Left lobe of liver (tissue), 1 donor: ENCODE measurements around the genes TSPAN4 and BRSK2.

- PRO-cap: no peak
Observed at GRCh38 chr11:833308-833876, 640 bp downstream of the CD151 start.

DNA sequence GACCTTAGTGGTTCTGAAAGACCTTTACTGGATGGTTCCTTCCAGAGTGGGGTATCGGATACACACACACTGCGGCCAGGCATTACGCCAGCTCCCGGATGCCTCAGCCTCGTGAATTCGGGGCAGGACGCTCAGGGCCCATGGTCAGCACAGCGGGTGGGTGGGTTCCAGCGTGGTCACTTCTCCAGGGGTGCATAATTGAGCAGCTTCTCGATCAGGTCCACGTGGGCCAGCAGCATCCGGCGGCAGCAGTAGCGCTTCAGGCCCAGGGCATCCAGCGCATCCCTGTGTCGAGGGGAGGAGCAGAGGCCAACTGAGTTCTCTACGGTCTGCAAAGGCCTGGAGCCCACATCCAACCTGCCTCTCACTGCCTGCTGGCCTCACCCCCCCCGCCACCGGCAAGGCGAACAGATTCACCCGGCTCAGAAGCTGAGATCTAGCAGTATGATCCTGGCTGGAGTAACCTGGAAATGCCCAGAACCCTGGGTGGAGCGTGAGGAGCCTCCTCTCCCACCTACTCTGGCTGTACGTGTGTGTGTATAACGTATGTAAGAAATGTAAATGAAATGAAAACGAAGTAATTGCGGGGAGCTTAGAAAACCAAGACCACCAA is 2.0 kb downstream of the POLR2L start:
- PRO-cap: no peak

- PRO-cap: bidirectional peak, plus-strand start at chr11:842869, minus-strand start at chr11:842529
Observed at GRCh38 chr11:842624-843553, at the start of gene TSPAN4. TSS of gene TSPAN4 (plus strand) at chr11:842852.

DNA sequence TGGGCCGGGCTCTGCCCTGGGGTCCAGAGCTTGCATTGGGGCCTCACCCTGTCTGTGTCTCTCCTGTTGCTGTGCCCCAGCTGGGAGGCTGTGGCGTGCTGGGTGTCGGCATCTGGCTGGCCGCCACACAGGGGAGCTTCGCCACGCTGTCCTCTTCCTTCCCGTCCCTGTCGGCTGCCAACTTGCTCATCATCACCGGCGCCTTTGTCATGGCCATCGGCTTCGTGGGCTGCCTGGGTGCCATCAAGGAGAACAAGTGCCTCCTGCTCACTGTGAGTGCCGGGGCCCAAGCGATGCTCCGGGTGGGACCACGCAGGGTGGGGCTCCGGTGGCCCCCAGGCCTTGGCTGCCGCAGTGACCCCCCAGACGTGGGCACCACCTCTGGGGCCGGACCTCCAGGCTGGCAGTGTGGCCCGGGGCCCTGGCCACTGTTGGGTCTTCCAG is 19.8 kb downstream of the TSPAN4 start:
- PRO-cap: unidirectional peak, minus-strand start at position 182 of the sequence

DNA sequence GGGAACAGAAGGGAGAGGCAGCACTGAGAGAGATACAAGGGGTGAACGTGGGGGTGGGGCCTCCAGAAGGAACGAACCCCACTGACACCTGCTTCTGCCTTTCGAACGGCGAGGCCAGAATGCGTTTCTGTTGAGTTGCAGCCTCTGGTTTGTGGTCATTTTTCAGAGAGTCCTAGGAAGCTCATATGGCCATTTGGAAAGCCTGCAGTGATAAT is 6.2 kb upstream of the CHID1 start:
- PRO-cap: unidirectional peak, plus-strand start at position 104 of the sequence

DNA sequence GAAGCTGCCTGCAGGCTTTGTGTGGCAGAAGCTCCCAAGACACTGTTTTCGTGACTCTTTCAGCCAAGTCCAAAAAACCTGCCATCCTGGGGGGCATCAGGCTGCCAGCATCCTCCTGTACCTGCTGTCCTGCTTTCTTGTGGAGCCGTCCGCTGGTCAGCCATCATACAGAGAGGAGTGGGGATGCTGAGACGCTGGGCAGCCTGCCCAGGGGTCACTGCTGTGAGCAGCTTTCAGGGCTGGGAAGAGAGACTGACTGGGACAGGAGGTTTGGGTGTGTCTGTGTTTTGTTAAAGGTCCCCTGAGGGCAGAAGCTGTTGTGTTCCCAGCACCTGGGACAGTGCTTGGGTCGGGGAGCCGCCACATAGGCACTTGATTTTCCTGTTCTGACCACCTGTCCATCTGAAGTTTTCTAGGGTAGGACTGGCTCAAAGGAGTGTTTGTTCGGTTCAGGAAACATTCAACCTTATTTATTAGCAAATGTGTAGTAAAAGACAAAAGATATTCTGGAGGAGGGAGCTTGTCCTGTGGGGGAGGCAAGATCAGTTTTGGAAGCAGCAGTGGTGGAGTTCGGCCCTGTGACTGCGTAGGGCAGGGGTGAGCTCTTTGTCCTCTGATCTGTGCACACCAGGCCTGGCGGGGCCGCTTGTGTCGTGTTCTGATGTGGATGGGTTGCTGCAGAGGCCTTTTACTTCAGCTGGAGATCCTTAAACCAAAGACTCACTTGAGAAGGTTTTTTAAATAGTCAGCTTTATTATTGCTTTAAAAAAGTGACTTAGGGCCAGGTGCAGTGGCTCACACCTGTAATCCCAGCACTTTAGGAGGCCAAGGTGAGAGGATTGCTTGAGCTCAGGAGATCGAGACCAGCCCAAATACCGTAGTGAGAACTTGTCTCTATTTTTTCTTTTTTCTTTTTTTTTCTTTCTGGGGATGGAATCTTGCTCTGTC is 29.9 kb downstream of the AP2A2 start:
- PRO-cap: bidirectional peak, plus-strand start at position 340 of the sequence, minus-strand start at position 258 of the sequence; bidirectional peak, plus-strand start at position 654 of the sequence, minus-strand start at position 584 of the sequence

DNA sequence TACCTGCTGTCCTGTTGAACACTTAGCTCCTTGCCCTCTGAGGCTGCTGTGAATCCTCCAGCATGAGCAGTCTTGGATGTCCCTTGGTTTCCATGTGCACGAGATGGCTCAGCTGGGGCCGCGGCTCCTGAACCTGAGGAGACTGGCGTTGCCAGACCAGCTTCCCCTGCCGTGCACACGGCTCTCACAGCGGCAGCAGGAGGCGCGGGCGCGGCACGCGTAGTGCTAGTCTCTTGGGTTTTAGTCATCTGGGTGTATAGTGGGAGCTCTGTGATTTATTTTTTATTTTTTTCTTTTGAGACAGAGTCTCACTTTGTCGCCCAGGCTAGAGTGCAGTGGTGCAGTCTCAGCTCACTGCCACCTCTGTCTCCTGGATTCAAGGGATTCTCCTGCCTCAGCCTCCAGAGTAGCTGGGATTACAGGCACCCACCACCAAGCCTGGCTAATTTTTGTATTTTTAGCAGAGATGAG is 54.7 kb downstream of the MUC6 start:
- PRO-cap: no peak

DNA sequence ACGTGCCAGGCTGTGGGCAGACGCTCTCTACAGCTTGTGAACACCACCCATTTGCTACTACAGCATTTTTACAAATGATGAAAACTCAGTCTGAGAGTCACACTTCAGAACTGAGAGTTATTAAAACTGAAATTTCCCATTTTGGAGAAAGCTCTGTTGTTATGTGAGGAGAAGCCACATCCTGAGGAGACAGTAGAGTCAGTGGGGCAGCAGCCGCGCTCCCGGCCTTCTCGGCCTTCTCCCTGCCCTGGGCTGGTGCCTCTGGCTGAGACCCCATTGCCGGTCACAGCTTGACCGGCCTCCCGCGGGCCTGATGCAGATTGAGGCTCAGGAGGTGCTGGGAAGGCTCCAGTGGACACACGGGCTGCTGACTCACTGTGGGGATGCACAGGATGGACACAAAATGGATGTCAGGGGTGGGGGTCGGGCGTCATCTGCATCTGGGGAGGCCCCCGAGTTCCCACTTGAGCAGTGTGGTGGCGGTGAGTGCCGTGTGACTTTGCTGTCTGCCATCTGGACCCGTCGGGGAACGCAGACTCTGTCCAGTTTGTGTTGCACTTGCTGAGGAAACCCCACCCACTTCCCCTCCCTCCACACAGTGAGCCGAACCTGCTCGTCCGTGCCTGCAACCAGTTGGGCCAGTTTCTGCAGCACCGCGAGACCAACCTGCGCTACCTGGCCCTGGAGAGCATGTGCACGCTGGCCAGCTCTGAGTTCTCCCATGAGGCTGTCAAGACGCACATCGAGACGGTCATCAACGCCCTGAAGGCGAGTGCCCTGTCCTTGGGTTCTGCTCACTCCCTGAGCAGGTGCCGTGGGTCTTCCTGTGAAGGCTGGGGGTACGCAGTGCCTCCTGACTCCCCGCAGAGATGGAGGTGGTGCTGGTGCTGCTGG is 50.1 kb downstream of the MUC6 start:
- PRO-cap: unidirectional peak, plus-strand start at position 182 of the sequence

DNA sequence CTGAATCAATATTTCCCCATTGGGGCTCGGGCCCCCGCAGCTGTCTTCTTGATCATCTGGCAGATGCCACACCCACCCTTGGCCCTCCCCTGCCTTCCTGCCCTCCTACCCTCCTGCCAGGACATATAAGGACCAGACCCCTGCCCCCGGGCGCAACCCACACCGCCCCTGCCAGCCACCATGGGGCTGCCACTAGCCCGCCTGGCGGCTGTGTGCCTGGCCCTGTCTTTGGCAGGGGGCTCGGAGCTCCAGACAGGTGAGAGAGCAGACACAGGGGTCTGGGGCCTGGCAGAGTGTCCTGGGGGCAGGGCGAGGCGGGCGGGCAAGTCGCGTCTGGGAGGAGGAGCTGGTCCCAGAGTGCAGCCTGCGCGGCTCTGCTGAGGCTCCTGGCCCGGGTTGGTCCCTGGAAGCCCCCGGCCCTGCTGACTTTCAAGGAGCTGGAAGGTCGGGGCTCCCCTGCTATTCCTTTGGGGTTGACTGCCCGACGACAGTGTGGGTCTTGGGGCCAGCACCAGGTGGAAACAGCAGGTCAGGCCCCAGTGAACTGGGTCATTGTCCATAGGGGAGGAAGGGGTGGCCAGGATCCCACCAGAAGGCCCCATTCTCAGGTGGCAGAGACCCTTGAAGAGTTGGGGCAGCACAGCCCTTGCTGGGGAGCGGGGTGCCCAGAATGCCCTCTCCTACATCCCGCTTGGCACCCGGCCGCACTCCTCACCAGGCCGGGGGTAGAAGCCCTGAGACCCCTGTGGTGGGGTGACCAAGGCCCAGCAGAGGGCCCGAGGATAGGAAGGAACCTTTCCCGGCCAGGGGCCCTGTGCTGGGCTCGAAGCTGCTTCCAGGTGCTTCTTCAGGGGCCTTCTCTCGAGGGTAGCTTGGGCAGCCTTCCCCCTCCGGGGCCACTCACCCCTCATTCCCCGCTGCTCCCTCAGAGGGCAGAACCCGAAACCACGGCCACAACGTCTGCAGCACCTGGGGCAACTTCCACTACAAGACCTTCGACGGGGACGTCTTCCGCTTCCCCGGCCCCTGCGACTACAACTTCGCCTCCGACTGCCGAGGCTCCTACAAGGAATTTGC is 38.5 kb upstream of the MUC6 start:
- PRO-cap: no peak

- PRO-cap: no peak
Observed at GRCh38 chr11:1083253-1084307, 47.1 kb upstream of the MUC6 start.

DNA sequence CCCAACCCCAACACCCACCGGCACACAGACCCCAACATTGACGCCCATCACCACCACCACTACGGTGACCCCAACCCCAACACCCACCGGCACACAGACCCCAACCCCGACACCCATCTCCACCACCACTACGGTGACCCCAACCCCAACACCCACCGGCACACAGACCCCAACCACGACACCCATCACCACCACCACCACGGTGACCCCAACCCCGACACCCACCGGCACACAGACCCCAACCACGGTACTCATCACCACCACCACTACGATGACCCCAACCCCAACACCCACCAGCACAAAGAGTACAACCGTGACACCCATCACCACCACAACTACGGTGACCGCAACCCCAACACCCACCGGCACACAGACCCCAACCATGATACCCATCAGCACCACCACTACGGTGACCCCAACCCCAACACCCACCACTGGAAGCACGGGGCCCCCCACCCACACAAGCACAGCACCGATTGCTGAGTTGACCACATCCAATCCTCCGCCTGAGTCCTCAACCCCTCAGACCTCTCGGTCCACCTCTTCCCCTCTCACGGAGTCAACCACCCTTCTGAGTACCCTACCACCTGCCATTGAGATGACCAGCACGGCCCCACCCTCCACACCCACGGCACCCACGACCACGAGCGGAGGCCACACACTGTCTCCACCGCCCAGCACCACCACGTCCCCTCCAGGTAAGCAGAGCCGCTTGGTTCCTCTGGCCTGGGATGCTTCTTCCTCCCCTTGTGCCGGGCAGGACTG is 58.2 kb upstream of the MUC5AC start:
- PRO-cap: no peak

DNA sequence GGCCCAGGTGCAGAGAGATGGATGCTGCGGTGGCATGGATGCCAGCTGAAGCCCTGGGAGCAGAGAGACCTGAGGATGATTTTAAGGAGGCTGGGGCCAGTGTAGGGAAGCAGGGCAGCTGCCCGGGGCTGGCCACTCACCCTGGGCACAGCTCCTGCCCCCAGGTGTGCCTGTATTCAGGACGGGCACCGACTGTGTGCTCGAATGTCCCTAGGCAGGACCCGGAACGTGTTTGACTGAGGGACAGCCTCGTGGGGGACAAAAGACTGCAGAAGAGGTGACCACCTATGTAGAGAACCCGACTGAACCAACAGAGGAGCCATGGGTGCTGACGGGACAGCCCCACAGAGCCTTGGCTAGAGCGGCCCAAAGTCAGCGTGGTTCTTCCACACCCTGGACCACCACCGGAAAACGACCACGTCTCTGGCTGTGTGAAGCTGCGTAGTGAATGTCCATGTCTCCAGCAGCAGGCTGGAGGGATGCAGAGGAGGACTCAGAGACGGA is 17.8 kb upstream of the MUC5B start:
- PRO-cap: no peak

GRCh38 chr11:1207438-1207951 is 15.4 kb upstream of the MUC5B start:
- PRO-cap: no peak

DNA sequence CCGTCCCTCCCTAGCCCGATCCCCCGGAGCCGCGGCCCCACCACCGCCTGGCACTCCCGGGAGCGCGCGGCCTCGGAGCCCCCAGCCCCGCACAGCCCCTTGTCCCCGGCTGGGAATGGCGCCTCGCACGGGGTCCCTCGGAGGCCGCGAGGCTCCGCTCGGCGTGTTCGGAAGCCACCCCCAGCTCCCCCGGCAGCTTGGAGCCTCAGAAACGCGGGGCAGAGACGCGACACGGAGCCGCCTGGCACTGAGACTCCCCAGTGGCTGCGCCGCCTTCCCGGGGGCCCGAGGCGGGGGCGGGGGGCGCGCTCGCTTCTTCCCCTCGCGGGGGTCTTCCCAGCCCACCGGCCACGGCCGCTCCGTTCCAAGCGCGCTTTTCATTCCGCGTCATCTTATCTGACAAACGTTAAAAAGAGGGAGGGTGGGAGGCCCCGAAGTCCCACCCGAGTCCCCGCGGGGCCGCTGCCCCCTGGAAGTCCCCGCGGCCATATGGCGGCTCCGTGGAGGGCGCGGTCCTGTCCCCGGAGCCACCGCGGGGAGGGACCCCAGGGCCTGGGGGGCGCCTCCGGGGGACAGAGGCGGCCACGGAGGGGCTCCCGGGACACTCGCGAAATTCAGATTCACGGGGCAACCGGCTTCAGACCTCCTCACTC is 27.9 kb upstream of the TOLLIP start:
- PRO-cap: no peak

GRCh38 chr11:1389817-1390370 is at the start of gene BRSK2:
TSS of gene BRSK2 (plus strand) at chr11:1389934.
- PRO-cap: no peak

DNA sequence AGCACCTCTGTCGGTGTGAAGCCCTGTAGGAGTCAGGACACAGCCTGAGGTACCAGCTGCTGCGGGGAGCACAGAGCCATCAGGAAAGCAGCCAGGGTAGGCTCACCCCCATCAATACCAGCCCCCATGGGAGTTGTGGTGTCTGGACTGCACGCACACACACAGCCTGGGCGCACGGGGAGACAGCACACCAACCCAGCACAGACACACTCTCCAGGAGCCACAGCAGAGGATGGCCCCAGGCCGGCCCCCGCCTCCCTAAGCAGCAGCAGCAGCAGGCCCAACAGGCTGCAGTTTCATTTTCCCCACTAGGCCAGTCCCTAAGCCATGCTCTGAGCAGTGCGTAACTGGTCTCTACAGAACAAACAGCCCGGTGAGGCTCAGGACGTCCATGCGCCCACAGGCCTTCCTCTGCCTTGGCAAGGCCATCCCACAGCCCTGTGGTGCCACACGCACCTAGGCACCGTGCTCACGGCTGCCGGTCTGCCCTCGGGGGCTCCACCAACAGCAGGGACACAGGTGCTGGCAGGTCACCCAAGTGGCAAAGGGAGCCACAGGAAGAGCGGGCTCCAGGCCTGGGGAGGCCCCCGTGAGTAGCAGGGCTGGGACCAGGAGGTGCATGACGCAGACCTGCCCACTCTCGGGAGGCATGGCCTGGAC is 1.2 kb upstream of the MOB2 start:
- PRO-cap: no peak

GRCh38 chr11:1518902-1519720 is 32.5 kb upstream of the MOB2 start:
- PRO-cap: no peak

DNA sequence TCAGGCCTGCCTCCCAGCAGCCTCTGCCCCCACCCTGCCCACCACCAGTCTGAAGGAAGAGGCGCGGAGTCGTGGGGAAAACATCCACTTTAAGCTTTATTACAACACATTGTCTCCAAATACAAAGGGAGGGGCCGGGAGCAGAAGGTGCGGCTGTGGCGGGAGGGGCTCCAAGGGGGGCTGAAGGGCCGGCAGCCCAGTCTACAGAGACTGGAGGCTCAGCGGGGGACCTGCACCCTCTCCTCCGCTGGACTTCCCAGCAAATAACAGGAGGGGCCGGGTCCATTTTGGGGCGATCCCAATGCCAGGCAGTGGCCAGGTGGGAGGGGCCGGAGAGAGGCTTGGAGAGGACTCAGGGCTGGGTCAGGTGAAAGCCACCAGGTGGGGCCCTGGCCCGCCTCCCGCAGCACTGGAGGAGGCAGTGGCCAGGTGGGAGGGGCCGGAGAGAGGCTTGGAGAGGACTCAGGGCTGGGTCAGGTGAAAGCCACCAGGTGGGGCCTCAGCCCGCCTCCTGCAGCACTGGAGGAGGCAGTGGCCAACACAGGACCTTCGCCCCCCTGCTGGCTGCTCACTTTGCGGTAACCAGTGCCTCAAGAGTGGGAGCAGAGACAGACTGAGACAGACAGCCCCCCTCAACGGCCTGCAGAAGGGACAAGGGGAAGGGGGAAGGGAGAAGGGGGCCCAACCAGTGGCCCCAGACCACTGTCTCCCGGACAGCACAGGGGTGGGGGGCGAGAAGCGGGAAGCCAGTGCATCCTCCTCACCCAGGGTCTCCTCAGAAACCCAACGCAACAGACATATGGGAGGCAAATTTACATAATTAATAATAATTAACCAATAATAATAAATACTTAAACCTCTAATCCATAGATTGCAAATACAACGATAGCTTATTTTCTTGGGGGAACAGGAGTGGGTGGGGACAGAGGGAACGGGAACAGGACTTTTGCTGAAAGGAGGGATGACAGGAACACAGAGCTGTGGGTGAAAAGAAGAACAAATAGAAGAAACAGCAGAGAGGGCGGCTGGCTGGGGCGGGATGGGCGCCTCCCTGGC is 17.8 kb downstream of the DUSP8 start:
- PRO-cap: no peak

GRCh38 chr11:1564351-1565490 is 7.3 kb downstream of the DUSP8 start:
- PRO-cap: no peak

- PRO-cap: no peak
Observed at GRCh38 chr11:1566250-1566513, 5.9 kb downstream of the DUSP8 start.